Vein endothelial cell (primary cell): ENCODE results near the genes NMNAT3 and ATP1B3.

DNA sequence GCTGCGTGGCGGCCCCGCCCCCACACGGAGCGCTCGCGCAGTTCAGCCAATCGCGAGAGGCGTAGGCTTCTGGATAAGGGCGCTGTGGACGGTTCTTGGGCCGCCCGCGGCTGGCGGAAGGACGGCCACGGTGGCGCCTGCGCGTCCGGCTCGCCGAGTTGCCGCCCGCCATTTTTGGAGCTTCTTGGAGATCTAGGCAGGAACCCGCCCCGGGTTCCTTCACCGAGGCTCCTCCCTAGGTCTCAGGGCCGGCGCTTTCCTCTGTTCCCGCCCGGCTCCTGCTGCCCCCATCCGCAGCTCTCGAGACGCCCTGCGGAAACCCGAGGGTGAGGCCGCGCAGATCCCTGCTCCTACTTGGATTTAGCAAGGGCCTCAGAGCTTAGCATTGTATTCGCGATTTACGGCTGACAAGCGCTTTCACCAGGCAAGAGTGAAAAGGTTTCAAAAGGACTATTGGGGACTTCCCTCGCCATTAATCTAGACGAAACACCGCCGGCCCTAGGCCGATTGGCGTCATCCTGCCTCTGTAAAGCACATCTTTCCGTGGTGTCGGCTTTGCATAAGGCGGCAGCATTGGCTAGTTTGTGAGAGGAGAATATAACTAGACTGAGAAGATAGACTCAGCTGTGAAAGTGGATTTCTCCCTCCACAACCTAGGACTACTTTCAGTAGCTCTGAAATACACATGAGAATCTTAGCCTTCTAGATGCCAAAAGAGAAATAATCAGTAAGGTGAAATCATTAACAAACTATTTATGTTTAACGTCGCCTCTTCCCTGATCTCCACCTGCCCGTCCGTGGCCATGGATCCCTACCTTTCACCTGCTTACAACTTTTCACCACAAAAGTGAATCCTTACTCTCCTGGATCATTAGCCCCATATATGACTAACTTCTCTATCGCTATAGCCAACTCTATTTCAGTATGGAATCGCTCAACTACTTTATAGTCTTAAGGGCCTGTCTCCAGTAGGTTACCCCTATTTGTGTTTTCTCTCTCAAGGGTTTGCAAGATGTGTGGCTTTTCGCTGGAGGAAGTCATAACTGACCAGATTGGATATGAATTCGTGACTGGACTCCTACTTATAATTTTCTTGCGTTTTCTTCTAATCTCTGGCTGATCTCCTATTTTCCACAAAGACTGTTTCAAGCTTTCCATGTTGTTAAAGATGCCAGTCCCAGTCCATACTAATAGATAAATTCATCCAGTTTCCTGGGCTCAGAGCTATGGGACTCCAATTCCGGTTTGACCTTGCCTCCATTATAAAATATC lies 827 bp upstream of the STAG1 start:
- CAGE, long polyA plus RNA = no peak

- CAGE, long polyA plus RNA = no peak
Measured at GRCh38 chr3:136932262-136932822, 25.4 kb upstream of the IL20RB start.

GRCh38 chr3:138347936-138348485 lies 368 bp upstream of the MRAS start:
- CAGE, long polyA plus RNA = no peak

DNA sequence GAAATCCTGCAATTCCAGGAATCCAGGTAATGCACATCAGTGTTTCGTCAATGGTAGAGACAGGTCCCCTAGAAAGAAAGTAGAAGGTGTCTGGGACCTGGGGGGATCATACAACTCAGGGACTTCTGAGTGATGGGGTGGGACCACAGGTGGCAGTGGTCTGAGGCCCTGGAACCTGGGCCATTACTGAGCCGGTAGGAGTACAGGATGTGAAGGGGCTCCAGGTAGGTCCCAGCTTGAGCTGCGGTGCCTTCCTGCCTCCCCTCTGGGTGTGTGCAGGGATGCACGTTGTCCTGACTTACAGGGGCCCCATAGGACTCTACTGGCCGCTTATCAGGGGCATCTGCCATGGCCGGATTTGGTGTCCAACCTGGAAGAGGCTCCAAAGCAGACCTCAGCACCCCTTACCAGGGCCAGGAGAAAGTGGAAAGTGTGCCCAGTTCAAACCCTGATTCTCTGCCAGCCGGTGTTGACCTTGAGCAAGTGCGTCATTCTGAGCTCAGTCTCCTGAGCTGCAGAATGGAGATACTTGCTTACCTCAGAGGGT lies 35.6 kb upstream of the ESYT3 start:
- CAGE, long polyA plus RNA = no peak

- CAGE, long polyA plus RNA = no peak
Measured at GRCh38 chr3:139536999-139537841, 2.3 kb downstream of the RBP1 start.

GRCh38 chr3:139548409-139549543 lies 9.2 kb upstream of the RBP1 start:
- CAGE, long polyA plus RNA = no peak

DNA sequence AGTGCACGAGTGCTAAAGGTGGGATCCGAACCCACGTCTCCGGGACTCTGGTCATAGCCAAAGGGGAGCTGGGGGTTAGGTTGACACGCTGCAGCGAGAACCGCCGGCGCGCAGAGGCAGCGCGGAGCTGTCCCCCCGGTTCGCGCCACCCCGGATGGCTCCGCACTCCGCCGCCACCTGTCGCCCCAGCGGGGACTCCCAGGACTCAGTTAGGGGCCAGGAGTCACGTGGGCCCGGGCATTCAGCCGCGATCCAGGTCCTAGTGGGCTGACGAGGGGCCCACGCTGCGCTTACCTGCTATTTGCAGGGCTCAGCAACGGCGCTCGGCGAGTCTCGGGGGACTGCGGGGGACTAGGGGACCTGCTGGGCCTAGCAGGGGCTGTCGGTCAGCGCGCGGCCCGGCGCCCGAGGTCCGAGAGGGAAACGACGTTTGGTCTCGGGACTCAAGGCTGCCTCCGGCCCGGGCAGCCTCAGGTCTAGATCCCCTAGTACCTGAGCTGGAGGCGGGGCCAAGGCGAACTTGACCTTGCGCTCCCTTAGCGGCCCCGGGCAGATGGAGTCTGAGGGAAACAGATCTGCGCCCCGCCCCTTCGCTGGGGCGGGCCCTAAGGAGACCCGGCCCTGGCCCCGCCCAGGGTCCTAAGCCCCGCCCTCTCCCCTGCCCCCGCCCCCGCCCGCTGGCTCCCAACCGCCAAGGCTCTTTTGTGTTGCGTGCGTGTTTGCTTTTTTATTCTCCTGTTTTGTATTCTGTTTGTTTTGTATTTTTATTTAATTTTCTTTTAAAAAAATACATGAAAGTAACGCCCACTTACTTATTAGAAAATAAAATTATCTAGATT lies at the start of gene NMNAT3:
NMNAT3 (minus strand) TSS at position 562 of the 839 bp plus-strand sequence.
- CAGE, long polyA plus RNA = no peak

DNA sequence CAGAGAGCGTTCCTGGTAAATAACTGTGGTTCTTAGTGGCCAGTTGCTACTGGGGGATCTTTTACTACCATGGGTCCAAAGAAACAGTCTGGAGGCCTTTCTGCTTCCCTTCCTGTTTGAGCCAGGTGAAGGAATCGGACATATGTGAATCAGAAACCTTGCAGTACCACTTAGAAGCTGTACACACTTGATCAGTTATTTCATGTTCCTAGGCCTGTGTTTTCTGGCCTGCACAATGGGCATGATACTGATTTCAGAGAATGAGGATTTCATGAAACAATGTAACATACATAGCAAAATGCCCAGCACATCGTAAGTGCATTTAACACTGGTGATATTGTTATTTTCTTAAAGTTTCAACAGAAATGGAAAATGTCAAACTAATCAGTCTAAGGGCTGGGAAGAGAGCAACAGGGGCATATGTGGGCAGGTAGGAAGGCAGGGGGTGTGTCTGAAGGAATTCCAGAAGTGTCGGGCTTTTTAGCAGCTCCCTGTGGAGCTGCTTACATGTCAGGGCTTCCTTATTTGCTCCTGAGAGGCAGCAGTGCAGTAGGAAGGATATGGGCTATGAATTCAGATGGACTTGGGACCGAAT lies 311.4 kb downstream of the CLSTN2 start:
- CAGE, long polyA plus RNA = no peak

DNA sequence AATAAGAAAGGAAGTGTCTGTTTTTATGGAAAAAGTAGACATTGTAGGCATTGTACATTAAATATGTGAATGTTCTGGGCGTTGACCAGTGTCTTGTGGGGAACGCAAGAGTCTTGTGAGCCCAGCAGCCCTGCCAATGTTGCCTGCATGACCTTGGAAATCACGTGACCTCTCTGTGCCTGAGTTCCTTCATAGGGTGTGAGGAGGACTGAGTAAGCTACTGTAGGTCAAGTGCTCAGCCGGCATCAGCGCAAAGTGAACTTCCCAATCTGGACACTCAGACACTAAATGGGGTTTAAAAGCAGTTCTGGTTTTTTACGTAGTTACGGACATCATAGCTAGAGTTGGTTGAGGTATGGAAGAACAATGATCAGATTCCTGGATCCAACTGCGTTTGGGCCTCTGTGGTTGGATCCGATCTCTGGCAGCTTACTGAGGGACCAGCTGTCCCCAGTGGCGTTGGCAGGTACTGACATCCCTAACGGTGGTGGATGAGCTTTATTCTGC lies 63.7 kb downstream of the SPSB4 start:
- CAGE, long polyA plus RNA = no peak

GRCh38 chr3:141238149-141238655 lies 6.6 kb downstream of the PXYLP1 start:
- CAGE, long polyA plus RNA = no peak

DNA sequence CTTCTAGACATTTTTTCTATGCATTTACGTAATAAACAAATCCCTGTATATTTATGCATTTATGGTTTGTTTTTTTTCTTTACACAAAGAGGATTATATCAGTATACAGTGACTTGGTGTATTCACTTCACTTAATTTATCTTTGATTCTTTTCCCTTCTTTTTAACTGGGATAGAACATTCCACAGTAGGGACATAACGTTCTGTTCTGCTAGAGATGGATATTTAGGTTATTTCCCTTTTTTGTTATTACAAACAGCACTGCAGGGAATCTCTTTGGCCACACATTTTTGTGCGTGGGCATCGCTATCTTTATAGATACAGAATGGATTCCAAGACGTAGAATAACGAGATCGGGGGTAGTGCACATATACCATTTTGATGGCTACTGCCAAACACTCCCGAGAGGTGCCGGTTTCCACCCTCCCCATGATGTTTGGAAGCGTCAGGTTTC lies 44.7 kb downstream of the PXYLP1 start:
- CAGE, long polyA plus RNA = no peak

DNA sequence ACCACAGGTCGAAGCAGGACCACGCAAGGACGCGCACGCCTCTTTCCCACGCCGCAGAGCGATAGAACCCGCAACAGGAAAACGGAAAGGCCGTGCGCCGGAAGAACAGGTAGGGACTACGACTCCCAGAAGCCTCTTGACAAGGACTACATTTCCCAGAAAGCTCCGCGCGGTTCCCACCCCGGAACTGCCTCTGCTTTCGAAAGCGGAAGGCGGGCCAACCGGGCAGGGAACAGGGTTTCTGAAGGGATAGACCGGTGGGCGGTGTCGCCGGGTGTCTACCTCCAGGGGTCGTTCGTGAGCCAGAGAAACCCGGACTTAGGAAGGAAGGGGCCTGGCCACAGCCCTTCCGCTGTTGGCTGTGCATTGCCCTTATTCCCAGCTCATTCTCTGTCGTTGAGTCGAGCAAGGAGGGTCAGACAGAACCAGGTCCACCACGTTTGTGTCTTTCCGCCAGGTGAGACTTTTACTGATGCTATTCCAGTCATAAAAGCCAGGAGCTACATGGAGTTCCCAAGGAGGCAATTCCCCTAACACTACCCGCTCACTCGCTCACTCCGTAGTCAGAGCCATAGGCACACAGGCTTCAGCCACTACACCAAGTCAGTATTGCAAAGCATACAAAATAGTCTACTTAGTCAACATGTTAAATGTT lies 56.5 kb upstream of the ZBTB38 start:
- CAGE, long polyA plus RNA = no peak

GRCh38 chr3:141331653-141332403 lies 36.5 kb upstream of the ZBTB38 start:
- CAGE, long polyA plus RNA = no peak

- CAGE, long polyA plus RNA = no peak
Measured at GRCh38 chr3:141406000-141406693, 37.8 kb downstream of the ZBTB38 start.

GRCh38 chr3:141416233-141417189 lies 48.2 kb downstream of the ZBTB38 start:
- CAGE, long polyA plus RNA = no peak

- CAGE, long polyA plus RNA = no peak
Measured at GRCh38 chr3:141441109-141441872, 45.5 kb upstream of the RASA2 start.

DNA sequence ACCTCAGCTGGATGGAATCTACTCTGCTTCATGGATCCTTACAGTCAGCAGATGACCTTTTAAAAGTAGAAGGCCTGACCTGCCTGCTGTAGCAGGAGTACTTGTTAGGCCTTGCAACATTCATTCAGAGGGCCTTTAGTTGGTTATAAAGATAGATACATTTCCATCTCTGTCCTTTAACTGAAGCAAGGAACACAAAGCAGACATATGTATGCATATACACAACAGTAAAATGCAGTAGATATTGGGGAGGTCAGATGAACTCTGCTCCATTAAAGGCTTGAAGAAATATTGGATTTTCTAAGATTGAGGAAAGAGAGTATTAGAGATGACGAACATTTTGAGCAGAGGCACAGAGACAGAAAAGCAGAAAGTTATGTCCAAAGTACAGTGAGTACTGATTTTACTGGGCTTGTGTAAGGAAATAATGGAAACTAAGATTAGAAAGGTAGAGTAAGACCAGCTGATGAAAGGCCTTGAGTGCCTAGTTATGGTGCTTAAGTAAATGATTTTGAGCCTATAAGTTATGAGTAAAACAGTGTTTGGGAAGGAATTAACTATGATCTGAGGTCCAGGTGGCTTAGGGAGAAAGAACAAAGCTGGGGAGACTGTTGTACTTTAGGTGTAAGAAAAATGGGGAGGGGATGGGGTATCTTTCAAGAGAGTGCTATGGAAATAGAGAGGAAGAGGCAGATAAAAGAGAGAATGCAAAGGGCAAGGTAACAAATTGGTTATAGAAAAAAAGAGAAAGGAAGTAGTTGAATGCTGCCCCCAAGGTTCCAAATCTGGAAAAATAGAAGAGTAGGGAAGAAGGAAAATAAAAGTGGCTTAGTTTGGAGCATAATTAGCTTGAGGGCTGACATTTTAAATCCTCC lies 70.5 kb downstream of the RASA2 start:
- CAGE, long polyA plus RNA = no peak

GRCh38 chr3:141600171-141600858 lies 113.5 kb downstream of the RASA2 start:
- CAGE, long polyA plus RNA = no peak

GRCh38 chr3:141858353-141858941 lies 18.0 kb upstream of the ATP1B3 start:
- CAGE, long polyA plus RNA = no peak

DNA sequence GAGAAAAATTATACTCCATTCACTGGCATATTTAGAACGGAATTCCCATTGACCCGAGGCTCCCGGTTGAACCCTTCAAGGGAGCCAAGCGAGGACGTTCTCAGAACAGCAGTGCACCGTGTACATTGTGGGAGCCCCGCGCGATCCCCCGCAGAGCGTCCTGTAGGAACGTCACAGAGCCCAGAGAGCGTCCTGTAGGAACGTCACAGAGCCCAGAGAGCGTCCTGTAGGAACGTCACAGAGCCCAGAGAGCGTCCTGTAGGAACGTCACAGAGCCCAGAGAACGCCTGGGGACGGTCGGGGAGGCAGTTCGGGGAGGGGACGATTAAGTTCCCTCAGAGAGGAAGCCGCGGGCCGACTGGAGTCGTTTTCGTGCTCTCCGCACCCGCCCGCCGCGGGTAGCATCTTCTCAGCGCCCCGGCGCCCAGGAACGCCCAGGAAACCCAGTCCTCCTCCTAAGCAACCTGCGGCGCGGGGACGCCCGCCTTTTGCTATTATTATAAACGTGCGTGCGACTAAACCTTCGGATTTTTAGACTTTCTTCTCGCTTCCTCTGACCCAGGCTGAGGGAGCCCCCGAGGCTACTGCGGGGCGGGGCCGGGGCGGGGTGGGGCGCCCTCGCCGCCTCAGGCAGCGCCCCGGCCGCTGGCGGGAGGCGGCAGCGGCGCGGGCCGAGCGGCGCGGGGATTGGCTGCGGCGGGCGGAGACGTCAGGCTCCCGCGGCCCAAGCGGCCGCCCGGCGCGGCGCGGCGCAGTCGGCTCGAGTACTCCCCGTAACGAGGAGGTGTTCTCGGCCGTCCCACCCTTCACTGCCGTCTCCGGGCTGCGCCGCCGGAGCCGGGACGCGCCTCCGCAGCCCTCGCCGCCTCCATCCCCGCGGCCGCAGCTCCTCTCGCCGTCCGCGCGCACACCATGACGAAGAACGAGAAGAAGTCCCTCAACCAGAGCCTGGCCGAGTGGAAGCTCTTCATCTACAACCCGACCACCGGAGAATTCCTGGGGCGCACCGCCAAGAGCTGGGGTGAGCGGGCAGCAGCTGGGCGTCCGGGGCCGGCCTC lies at the start of gene ATP1B3:
ATP1B3 (plus strand) TSS at position 754 of the 1,058 bp plus-strand sequence.
- CAGE, long polyA plus RNA = no peak